Hair follicle dermal papilla cell (primary cell): ENCODE measurements around a stretch of chr3.

- CAGE, long polyA plus RNA, result no peak
Observed at GRCh38 chr3:146156129-146157372, 4.4 kb downstream of the PLOD2 start.

GRCh38 chr3:146164804-146165521 lies 4.0 kb upstream of the PLOD2 start:
- CAGE, long polyA plus RNA, result no peak

DNA sequence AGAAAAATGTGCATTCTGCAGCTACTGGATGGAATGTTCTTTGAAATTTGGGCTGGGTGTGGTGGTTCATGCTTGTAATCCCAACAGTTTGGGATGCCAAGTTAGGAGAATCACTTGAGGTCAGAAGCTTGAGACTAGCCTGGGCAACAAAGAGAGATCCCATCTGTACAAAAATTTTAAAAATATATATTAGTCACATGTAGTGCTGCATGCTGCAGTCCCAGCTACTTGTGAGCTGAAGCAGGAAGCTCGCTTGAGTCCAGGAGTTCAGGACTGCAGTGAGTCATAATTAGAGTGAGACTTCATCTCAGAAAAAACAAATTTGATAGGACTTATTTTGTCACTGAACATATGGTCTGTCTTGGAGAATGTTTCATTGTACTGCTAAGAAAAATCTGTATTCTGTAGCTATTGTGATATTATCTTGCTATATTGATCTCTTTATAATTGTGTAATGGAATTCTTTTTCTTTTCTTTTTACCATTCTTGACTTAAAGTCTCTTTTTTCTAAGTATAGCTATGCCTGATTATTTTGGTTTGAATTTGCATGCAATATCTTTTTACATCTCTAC lies 63.0 kb upstream of the PLSCR4 start:
- CAGE, long polyA plus RNA, result no peak

DNA sequence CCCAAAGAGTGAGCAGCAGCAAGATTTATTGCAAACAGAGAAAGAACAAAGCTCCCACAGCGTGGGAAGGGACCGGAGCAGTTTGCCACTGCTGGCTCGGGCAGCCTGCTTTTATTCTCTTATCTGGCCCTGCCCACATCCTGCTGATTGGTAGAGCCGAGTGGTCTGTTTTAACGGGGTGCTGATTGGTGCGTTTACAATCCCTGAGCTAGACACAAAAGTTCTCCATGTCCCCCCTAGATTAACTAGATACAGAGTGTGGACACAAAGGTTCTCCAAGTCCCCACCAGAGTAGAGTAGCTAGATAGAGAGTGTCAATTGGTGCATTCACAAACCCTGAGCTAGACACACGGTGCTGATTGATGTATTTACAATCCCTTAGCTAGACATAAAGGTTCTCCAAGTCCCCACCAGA lies 161.2 kb downstream of the ZIC4 start:
- CAGE, long polyA plus RNA, result no peak

DNA sequence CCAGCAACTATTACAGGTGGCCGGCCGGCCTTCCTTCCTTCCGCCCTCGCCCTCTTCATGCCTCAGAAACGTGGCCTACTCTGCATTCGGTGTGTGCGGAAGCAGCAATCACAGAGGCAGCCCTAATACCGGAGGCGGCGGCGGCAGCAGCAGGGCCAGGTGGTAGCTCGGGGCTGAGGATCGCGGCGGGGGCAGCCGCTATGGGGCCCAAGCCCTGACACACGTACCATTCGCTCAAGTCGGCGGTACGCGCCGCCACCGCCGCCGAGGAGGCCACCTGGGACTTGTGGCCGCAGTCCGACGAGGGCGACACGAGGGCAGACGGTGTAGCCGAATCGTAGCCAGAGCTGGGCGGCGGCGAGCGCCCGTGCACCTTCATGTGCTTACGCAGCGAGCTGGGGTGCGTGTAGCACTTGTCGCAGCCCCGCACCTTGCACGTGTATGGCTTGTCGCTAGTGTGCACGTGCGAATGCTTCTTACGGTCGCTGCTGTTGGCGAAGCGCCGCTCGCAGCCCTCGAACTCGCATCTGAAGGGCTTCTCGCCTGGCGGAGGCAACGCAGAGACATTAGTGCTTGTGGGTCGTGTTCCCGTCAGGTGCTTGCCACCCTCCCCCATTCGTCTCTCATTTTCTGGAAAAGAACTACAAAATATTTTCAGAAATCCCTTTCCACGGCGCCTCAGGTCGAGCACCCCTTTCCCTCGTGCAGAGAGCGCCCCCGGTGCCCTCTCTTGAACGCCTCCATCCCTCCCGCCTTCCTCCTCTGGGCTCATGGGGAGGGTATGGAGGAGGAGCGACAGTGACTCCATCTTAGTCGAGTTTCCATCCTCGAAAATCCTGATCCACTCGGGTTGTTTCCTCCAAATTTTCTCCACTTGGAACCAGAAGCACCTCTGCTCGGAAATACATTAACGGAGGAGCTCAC lies 15.4 kb downstream of the ZIC4 start:
- CAGE, long polyA plus RNA, result no peak

DNA sequence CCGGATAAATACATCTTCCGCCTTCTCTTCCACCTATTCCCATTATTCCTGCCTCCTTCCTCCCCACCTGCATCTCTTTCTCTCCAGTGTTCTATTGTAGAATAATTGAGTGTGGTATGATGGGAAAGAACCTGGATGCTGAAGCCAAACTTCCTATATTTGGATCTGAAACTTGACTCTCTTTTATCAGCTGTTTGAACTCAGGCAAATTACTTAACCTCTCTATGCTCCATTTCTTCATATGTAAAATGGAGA lies 323.1 kb downstream of the ZIC1 start:
- CAGE, long polyA plus RNA, result no peak

GRCh38 chr3:148547651-148547850 lies 150.2 kb upstream of the AGTR1 start:
- CAGE, long polyA plus RNA, result no peak

GRCh38 chr3:149161943-149162447 lies 32.6 kb downstream of the HPS3 start:
- CAGE, long polyA plus RNA, result no peak

- CAGE, long polyA plus RNA, result no peak
Observed at GRCh38 chr3:149277552-149277907, 55.9 kb upstream of the CP start.

- CAGE, long polyA plus RNA, result no peak
Observed at GRCh38 chr3:149373237-149373674, 4.2 kb downstream of the TM4SF1 start.

DNA sequence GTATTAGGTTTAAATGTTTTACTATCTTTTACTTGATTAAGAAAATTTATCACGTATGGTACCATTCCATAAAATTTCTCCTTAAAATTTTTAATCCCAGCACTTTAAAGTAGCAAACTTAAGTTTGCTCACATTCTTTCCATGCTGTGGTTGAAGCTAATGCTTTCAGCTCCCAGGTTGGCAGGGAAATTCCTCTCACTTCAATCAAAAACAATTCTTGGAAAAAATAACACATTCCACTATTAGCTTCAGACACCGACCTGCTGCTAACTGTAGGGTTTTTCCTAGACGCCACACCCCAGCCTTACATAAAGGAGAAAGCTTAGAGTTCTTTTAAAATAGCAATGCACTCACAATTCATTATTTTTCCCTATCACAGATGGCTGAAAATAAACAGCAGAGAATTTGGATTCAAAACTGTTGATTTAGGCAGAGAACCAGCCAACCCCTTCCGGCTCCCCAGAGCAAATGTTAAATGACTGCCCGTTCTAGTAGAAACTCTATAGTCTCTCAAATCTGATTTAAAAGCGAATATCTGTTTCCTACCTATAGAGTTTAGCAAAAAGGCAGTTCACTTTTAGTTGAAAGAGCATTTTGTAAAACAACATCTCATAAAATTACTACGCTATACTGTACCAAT lies 752 bp downstream of the TM4SF1 start:
- CAGE, long polyA plus RNA, result no peak

DNA sequence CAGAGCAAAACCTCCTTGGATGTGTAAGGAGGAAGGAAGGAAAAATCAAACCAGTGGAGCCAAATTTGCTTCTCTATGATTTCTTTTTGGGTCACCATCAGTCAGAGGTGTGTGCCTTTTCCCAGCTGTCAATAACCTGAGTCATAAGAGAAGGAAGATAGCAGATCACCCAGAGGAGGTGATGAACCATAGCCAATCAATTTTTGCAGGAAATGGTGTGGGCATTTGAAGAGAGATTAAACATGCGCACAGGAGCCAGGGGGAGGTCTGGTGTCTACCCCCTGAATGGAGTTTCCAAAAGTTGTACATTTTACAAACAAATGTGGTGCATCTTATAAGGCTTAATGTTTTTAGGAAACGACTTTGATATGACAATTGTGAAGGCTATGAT lies 27.2 kb upstream of the TM4SF1 start:
- CAGE, long polyA plus RNA, result no peak

GRCh38 chr3:149572576-149573199 lies 85.1 kb downstream of the WWTR1 start:
- CAGE, long polyA plus RNA, result no peak

DNA sequence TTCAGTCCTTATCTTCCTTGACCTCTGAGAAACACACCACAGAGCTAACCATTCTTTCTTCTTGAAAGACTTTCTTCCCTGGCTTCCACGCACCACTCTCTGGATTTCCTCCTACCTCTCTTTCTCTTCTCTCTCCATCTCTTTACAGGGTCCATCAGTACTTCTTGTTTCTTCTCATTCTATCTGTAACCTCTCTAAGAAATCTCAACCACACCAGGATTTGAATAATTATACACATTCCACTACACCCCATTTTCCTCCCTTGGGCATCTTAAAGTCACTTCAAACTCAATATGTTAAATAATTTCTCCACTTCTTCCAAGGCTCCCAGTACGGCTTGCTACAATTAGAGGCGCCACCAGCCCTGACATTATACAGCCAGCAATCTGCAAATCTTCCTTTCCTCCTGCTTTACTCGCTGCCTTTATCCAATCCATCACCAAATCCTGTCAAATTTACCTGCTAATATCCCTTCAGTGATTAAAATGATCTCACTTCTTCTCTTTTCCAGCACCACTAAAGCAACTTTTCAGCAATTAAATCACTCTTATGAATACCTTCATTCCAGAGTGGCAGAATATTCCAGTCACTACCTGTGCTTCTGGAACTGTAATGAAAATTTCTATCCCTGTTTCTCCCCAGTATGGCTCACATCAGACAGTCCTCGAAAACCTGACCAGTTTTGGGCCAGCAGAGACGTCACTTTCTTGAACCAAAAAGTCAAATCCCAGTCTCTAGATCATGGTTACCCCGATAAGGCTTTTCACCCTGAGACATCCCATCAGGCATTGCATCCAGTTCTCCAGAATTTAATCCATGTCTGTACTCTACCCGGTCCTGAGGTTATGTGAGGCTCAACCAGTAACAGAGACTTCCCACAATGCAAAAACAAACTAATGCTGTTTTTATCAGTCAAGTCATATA lies 13.8 kb downstream of the WWTR1 start:
- CAGE, long polyA plus RNA, result no peak

- CAGE, long polyA plus RNA, result no peak
Observed at GRCh38 chr3:149647692-149648986, 9.7 kb downstream of the WWTR1 start.

- CAGE, long polyA plus RNA, result no peak
Observed at GRCh38 chr3:149924252-149924916, 46.3 kb downstream of the PFN2 start.

DNA sequence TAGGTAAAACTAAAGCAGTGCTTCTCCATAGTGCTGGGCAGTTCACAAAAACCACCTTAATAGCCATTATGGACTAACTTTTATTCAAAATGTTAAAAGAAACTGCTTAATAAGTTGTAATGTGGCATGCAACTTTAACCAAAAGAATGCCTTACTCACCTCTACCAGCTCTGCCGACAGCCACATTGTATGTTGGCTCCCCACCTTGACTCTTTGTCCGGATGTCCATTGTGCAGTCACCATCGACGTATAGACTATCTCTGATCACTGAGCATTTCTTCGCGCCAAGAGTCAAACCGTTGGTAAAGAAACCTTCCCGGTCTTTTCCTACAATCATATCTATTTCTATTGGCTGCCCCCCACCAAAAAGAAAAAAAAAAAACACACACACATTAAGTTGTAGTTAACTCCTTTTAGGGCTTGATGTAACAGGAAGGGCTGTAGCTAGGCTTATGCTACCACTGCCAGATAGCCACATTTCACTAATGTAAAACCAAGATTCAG lies 2.4 kb downstream of the PFN2 start:
- CAGE, long polyA plus RNA, result no peak

DNA sequence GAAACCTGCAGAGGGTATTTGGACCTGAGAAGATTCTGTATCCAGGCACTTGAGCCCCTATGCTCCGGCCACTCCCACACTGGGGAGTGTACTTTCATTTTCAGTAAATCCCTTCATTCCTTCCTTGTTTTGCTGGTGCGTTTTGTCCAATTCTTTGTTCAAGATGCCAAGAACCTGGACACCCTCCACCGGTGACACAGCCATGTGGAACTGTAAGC lies 68.3 kb upstream of the PFN2 start:
- CAGE, long polyA plus RNA, result no peak

DNA sequence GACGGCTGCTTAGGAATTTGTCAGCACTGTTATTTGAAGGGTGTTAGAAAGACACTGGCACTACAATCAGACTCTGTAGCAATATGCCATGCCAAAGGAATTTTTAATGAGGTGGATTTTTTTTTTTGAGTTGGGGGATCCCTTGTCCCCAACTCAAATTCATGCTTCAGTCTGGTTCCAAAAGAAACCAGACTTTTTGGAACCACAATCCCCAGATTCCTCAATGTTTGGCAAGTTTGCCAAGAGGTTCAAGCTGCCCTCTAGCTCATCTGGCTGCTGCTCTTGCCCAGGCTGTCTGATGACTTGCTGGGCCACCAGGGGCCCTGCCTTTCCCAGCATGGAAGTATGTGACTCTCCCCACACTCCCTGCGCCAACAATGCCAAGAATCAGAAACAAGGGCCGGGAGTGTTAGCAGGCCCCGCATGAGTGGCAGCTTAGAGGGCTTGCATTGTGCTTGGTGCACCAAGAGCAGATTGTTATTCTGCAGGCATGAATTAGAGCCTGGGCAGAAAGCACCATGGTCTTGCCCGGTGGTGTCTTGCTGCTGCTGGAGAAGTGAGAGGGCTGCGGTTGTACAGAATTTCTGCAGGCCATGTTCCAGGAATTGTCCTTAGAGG lies 58.5 kb upstream of the TSC22D2 start:
- CAGE, long polyA plus RNA, result no peak

GRCh38 chr3:150369855-150370716 lies 38.0 kb upstream of the TSC22D2 start:
- CAGE, long polyA plus RNA, result no peak